Jurkat, Clone E6-1 (cell line): ENCODE measurements around the gene CFAP43.

DNA sequence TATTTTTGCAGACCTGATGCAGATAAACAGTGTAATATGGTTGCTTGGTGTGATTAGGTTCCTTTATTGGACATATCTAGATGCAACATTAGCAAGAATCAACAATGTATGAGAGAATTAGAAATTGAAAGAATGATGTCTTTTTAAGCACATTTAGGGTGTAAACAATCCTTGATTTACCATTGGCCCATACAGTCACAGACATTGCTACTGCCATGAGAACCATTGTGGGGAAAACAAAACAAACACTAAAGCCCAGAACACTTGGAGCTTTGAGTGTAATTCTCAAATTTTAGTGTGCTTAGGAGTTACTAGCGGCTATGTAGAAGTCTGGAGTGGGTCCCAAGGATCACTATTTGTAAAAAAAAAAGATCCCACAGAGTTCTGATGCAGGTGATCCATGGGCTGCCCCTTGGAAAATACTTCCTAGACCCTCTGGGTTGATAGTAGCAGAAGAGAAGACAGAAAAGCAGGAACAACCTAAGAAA is 36.8 kb downstream of the SLK start:
- RRBS: no CpG with 5 or more reads among the region's 1 CpG

DNA sequence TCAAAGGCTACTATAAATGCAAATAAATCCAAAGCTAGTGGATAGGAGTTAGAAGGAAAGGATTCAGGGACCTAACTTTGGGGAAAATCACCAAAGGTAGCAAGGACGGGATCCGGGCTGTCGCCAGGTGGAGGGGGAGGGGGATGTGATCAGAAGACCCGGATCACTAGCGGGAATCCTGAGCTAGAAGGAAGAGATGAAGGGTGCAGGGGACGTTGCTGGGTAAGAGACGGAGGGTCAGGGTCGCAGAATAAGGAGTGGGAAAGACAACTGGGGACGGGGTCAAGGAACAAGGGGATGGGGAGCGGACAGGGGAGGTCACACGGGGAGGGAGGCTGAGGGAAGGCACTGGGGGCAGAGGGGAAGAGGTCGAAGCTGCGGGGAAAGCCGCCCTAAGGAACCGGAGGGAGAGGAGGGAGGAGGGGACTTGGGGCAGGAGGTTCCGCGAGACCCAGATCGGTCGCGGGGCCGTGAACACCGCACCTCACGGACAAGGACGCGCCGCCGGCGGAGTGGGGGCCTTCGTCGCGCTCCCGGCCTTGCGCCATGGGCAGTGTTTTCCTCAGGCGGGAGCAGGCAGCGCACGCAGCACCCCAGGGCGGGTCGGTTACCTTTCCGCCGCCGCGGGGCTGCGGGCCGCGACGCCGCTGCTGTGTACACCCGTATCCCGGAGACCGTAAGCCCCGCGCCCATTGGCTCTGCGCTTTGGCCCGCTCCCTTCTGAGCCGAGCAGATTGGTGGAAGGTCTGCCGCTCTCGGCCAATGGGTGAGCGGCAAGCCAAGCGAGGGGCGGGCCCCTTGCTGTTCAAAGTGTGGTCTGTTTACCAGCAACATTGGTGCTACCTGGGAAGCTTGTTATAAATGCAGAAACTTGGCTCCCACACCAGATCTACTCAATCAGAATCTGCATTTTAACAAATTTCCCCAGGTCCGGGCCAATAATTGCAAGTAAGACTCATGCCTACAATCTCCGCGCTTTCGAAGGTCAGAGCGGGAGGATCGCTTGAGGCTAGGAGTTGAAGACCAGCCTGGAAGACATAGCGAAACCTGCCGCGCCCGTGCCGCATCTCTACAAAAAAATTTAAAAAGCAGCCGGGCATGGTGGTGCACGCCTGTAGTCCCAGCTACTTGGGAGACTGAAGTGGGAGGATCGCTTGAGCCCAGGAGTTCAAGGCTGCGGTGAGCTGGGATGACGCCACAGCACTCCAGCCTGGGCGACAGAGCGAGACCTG is at the start of gene CFAP43:
CFAP43 (minus strand) TSS at position 666 of the 1,232 bp plus-strand sequence.
- RRBS: no CpG with 5 or more reads among the region's 78 CpGs

GRCh38 chr10:104258164-104258760 is 3.6 kb downstream of the GSTO1 start:
- RRBS: no CpG with 5 or more reads among the region's 7 CpGs

GRCh38 chr10:104274627-104275841 is 6.0 kb downstream of the GSTO2 start:
- RRBS: 90% methylated on average over 1 of the region's 47 CpGs

- RRBS: no CpG with 5 or more reads among the region's 6 CpGs
Observed at GRCh38 chr10:104313184-104313605, 25.1 kb downstream of the ITPRIP start.

DNA sequence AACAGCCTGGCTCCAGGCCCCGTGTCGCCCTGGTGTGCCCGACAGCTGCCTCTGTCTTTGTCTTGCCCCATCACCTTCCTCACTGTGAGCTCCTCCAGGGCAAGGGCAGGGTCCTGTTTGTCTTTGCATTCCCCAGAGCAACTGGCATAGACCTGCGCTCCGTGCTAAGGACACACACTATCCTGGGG is 10.5 kb downstream of the ITPRIP start:
- RRBS: no CpG with 5 or more reads among the region's 5 CpGs

GRCh38 chr10:104333091-104333792 is 5.0 kb downstream of the ITPRIP start:
- RRBS: no CpG with 5 or more reads among the region's 14 CpGs

GRCh38 chr10:104342616-104343346 is 4.5 kb upstream of the ITPRIP start:
- RRBS: no CpG with 5 or more reads among the region's 11 CpGs

DNA sequence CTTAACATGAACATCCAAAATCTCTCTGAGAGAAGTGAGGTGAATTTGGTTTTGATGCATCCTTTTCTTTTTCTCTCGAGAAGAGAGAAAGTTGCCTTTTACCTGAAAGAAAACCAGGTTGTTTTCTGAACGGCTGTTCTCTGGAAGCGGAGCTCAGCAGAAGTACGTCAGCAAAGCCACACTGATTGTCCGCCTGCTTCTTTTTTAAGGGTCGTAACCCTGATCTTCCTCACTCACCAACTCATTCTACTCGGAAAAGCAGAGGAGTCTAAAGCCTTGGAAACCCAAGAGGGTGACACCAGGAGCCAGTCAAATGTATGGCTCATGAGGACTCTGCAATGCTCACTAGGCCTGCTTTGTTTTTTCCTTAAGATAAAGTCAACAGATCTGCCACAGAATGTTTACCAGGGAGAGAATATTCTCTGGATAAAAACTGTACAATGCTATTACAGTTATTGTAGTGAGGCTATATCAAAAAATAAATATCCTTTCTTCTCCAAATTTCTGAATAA is 1236.7 kb downstream of the SORCS3 start:
- RRBS: no CpG with 5 or more reads among the region's 7 CpGs

- RRBS: no CpG with 5 or more reads among the region's 3 CpGs
Observed at GRCh38 chr10:106931367-106931817, 233.1 kb downstream of the SORCS1 start.

DNA sequence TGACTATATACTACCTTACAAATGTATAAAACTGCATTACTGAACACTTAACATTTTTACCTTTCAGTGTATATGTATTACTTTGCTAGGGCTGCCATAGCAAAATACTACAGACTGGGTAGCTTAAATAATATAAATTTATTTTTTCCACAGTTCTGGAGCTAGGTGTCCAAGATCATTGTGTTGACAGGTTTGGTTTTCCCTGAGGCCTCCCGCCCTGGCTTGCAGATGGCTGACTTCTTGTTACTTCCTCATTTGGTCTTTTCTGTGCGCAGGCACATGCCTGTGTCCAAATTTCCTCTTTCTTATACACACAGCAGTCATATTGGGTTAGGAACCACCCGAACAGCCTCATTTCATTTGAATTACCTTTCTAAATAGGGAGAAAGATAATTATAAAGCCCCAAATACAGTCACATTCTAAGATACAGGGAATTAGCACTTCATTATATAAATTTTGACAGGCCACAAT is 521.6 kb upstream of the SORCS1 start:
- RRBS: no CpG with 5 or more reads among the region's 3 CpGs

DNA sequence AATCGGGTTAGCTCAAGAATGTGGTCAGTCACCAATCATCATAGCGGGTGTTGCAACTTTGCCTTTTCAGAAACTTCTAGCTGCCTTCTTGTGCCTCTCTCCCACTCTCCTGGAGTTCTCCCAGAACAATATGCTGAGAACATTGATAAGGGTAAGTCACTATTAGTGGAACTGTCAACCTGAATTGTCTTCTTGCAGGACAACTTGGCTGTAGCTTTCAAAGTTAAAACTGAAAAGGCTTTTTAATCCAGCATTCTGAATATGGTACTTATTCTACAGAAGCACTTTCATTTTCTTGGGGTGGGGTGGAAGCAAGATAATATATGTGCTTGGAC is 525.0 kb upstream of the SORCS1 start:
- RRBS: no CpG with 5 or more reads among the region's 2 CpGs

DNA sequence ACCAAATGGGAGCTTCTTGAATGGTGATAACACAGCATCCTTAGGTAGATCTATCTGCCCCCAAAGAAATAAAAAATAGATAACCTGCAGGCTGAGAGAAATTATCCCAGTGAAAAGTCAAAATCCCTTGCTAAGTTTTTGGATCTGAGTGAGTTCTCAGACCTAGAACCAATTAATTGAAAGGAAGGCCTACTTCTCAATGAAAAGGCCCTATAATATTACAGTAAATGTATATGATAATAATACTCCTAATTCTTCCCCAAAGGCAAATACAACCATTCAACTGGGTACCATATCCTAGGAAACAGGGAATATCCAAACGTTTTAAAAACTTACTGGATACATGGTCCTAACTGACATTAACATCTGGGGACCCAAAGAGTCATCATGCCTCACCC is 670.2 kb downstream of the XPNPEP1 start:
- RRBS: no CpG with 5 or more reads among the region's 1 CpG

DNA sequence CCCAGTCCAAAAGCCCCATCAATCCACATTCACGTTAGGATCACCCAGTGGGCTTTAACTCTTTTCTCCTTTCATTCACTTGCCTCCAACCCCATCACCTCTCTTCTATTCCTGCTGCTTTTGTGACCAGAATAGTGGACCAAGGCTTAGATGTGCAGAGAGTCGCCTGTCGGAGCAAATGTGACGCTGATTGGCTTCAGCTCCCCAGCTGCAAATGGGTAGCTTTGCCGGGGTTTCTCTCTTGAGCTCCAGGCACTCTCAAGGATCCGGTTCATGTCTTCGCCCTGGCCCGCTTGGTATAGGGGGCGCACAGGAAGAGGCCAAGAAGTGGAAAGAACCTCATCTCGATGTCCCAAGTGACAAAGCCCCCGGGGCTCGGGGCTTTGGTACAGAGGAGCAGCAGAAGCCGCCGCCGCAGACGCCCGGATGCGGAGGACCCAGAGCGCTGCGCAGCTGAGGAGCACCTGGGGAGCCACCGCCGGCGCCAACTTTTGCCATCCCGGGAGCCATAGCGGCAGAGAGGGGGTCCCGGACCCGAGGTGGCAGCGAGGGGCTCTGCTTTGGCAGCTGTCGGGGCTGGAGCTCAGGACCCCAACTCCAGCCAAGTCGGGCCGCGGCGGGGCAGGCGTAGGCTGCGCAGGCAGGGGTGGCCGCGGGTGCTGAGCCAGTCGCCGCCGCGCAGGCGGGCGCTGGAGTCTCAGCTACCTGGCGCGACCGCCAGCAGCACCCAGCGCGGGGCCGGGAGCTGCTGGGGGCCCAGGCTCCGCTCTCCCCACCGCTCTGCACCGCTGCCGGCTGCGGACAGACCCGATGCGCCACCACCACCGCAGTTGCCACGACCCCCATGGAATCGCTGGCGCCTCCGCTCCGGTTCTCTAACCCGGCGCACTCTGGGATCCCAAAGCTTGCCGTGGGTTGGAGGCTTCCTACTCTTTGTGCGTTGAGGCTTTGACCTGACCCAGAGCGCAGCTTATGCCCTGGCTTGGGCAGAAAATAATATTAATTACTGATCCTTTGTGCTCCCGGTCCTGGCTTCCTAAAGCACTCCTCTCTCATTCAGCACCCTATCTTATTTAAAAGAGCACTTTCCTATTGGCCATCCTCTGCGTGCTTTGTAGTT is 466.5 kb downstream of the XPNPEP1 start:
- RRBS: 80% methylated on average over 23 of the region's 69 CpGs

- RRBS: no CpG with 5 or more reads among the region's 5 CpGs
Observed at GRCh38 chr10:110058099-110058637, 50.4 kb downstream of the ADD3 start.

DNA sequence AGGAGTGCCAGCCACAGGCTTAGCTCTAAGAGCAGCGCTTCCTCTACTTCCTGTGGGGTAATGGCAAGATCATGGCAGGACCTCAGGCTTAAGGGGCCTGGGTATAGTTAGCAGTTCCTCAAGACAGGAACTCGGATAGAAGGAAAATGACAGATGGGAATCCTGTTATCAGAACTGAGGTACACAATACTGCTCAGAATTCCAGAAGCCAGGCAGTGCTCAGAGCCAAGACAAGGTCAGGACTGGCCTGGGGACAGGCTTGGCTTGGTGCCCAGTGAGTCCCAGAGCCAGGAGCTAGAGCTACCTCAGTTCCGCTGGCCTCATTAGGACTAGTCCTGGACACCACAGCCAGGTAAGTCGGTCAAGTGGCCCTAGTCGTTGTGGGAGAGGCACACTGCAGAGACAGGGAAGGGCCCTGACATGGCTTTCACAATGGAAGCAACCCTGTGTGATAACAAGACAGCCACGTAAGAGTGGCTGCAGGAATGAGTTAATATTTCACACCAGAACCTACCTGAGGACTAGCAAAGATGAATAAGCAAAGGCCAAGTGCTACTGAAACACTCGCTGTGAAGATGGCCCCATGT is 65.2 kb upstream of the MXI1 start:
- RRBS: no CpG with 5 or more reads among the region's 7 CpGs

- RRBS: no CpG with 5 or more reads among the region's 10 CpGs
Observed at GRCh38 chr10:110176167-110176620, 31.2 kb upstream of the MXI1 start.

GRCh38 chr10:110204042-110204395 is 3.4 kb upstream of the MXI1 start:
- RRBS: no CpG with 5 or more reads among the region's 2 CpGs

DNA sequence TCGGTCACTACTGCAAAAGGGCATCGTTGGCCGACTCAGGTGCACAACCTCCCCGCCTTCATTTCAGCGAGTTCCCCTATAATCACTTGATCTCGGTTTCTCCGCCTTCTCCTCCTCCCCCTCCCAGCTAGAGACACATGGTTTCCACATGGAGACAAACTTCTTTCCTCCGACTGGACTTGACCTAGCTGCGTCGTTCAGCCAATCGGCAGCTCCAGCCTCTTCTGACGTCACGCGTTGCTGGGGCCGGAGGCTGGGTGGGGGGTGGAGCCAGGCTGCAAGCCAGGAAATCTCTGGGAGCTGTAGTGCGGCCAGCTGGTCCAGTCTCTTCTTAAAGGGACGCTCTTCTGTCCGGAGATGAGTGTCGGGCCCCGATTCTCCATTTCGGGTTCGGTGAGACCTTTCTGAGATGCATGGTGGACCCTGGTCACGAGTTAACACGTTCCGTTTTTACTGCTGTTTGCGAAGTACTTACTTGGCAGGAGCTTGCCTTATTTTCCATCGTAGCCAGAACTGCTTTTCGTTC is 3.7 kb downstream of the MXI1 start:
- RRBS: 20% methylated on average over 3 of the region's 28 CpGs